M059J (cell line): ENCODE data around the genes OR5J2, OR5T1, OR9G4, PRG3, PRG2, RTN4RL2 and CLP1.

DNA sequence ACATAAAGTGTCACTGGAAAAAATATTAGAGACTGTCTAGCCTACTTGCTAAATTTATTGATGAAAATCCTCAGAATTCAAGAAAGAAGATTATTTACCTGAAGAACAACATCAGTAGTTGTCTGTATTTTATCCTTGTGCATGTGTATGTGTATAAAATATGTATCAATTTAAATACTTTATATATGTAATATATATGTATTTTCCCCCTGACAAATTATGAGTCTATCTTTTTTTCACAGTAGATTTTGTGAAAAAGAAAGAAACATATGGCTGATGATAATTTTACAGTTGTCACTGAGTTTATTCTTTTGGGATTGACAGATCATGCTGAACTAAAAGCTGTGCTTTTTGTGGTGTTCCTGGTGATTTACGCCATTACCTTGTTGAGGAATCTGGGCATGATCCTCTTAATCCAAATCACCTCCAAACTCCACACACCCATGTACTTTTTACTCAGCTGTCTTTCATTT is at the start of gene OR5J2:
TSS of gene OR5J2 (plus strand) at position 270 of the 473 bp plus-strand sequence.
- RAMPAGE, long total RNA: no peak

DNA sequence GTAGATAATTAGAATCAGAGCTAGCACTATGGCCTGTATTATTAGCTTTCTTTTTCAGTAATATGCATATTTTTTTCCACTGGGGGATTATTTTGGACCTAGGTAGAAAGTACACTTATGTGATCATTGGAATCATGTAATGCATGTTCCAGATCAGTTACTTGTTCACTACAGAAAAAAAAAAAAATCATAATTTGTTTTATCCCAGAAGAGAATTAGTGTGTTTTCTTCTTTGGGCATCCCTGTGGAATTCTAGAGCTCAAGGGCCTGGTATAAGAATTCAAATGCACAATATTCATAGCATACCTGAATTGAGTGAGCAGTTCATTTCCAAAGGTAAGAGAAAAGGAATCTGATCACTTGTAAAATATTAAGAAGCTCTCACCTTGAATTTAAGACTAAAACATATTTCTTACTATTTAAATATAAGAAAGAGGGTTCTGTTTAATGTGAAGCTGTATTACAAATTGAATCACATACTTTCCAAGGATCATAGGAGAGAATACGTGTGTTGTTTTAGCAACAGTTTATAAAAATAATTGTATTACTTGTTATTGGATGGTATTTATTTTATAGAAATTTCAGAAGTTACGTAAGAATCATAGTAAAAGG is at the start of gene OR5T1:
TSS of gene OR5T1 (plus strand) at position 318 of the 612 bp plus-strand sequence.
- RAMPAGE, long total RNA: no peak

DNA sequence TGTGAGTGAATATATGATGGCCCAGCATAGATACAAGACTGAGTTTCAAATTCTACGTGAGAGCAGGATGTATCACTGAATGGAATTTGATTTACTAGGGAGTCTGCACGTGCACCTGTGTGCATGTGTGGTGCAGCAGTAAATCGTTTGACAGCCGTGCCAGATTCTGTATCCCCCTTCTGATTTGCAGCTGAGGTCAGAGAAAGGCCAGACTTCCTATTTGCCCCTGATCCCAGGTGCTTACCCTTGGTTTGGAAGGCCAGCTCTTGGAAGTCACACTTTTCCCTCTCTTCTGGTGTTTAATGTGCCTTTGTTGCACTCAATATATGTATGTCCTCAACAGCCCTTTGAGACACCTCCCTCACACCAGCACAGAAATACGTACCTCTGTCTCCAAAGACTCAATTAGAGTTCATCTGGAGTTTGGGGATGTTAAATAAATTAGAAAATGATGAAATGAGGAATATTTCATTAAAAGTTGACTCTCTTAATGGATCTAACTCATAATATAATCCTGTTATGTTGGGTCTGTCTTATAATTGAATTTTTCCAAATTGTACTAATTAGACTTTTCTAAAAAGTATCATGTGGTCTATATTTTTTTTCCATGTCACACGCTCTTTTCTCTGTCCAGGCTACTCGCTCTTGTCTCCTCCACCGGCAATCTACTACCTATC is at the start of gene OR9G4:
TSS of gene OR9G4 (minus strand) at position 286 of the 677 bp plus-strand sequence.
- RAMPAGE, long total RNA: no peak

GRCh38 chr11:57305280-57305877 is 19.4 kb downstream of the TNKS1BP1 start:
- RAMPAGE, long total RNA: no peak

GRCh38 chr11:57308841-57309705 is 15.7 kb downstream of the TNKS1BP1 start:
- RAMPAGE, long total RNA: no peak

GRCh38 chr11:57380858-57381460 is at the start of gene PRG3:
Gene PRG3 (minus strand): TSS chr11:57381150.
- RAMPAGE, long total RNA: no peak

DNA sequence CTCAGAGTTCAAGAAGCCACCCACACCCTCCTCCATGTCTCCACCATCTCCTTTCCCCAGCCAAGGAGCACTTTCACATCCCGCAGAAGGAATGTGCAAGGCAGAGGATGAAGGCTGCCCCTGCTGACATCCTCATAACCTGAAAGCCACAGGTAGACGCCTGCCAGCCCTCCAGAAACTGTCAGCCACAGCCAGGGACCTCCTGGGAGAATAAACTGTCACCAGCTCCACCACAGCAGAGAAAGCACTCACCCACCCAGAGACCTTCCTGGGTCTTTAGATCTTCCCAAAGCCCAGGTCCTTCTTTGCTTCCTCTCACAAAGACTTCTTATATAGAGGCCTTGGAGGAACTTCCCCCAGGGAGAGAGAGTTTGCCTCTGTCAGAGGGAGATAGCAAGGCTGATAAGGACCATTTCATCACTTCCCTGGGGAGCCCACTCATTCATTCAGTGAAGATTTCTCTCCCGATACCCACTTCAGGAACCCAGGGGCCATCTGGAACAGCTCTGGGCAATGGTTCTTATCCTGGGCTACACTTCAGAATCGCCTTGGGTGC is at the start of gene PRG2:
TSS of gene PRG2 (minus strand) at position 307 of the 556 bp plus-strand sequence.
- RAMPAGE, long total RNA: no peak

GRCh38 chr11:57460233-57460878 is at the start of gene RTN4RL2:
Gene RTN4RL2 (plus strand): TSS chr11:57460528.
- RAMPAGE, long total RNA: no peak

DNA sequence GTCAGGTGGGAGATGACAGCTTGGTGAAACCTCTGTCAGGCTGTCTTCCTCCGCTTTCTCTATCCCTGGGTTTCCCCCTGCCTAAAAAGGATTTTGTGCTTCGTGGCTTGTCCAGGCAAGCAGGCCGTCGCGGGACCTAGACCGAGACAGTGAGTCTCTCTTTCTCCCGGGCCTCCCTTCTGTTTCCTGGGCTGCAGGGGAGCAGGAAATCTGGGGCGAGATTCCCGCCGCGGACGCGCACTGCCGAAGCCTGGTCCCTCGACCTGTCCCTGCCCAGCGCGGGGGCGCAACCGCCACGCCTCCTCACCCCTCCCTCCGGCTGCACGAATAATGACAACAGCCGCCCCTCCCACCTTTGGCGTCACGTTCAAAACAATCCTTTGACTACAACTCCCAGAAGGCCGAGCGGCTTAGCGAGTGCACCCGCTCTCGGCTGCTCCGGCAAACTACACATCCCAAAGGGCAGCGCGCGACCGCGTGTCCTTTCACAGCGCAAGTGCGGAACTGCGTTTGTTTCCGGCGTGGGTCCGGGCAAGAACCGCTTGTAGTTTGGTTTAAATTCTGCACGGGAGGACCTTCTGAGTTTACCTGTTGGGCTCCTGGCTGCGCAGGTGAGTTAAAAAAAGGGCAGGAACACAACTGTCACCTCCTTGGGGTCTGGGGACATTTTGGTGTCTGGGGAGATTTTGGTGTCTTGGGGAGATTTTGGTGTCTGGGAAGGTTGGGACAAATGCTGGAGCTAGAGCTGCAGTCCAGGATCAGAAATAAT is at the start of gene CLP1:
TSS of gene CLP1 (plus strand) at position 513 of the 769 bp plus-strand sequence.
- RAMPAGE, long total RNA: no peak

DNA sequence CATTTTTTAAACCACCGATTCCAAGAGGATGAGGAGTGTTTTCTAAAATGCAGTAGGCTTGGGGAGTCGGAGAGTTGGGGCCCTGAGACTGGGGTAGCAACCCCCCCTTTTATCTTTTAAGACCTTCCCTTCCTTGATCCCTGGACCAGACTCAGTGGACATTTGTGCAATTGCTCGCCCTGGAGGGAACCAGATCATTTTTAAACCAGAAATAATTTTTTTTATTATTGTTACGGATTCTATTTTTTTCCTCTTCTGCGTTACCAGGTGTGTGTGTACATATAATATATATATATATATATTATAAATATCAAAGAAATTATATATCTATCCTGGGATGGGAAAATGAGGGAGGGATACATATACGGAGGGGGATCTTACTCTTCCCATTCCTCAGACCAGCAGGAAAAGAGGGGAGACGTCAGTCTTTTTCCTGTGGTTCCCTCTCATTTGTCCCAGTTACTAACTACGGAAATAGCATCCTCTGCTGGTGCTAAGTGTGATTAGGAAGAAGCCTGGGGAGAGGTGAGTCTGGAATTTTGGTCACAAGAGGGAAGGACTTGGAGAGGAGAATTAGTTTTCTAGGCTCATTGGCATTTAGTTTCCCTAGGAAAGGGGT is 11.8 kb downstream of the MED19 start:
- RAMPAGE, long total RNA: no peak

- RAMPAGE, long total RNA: no peak
Observed at GRCh38 chr11:57735620-57736322, 5.5 kb upstream of the SELENOH start.

DNA sequence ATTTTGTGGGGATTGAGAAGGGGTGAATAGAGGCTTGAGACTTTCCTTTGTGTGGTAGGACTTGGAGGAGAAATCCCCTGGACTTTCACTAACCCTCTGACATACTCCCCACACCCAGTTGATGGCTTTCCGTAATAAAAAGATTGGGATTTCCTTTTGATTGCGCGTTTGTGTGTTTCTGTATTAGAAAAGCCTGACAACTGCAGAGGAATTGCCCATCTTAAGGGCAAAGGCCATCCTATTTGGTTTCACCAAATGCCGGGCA is 545 bp upstream of the SELENOH start:
- RAMPAGE, long total RNA: no peak

- RAMPAGE, long total RNA: no peak
Observed at GRCh38 chr11:57778435-57779194, 17.0 kb downstream of the CTNND1 start.

- RAMPAGE, long total RNA: no peak
Observed at GRCh38 chr11:57779195-57779853, 17.7 kb downstream of the CTNND1 start.

DNA sequence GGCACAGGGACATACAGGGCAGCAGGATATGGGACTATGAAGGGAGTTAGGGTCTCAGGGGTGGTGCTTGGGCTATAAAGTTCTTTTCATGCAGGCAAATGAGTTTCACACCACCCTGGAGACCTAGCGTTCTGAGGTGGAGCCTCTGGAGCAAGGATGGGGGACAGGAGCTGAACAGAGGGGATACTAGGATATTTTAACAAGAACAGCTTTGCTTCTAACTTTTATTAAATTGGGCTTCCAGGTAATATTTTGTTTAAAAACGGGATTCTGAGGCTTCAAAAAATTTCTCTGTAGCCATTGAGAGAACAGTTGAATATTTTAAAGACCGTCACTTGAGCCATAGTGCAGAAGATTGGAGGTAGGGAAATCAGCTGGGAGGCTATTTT is 71.5 kb downstream of the CTNND1 start:
- RAMPAGE, long total RNA: no peak

DNA sequence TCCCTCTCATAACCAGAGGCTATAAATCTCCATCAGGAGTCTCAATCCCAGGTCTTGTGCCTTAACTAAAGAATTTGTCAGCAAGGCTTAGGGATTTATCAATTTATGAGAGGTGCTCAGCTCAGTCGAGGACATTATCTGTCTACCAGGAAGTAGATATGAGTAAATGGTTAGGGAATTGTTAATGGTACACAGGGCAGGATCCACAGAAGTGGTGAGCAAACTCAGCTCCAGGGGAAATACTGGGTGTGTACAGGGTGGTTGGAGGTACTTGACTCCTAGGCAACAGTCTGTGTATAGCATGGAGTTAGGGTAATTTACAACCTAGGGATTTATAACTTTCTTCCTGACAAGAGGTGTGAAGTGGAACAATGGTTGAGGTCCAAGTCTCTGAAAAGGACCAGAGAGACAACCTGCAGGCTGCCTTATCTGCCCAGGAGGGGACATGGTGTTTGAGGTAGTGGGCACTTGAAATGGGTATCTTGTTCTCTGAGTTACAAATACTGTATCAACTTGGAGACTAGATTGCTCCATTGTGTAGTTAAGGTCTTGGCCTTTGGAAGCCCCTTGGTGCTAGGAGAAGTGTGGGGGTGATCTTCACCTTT is 123.3 kb upstream of the OR9Q1 start:
- RAMPAGE, long total RNA: no peak

GRCh38 chr11:58165573-58165826 is 23.4 kb upstream of the OR9Q2 start:
- RAMPAGE, long total RNA: no peak

GRCh38 chr11:58734892-58735663 is 3.3 kb upstream of the GLYAT start:
- RAMPAGE, long total RNA: no peak

DNA sequence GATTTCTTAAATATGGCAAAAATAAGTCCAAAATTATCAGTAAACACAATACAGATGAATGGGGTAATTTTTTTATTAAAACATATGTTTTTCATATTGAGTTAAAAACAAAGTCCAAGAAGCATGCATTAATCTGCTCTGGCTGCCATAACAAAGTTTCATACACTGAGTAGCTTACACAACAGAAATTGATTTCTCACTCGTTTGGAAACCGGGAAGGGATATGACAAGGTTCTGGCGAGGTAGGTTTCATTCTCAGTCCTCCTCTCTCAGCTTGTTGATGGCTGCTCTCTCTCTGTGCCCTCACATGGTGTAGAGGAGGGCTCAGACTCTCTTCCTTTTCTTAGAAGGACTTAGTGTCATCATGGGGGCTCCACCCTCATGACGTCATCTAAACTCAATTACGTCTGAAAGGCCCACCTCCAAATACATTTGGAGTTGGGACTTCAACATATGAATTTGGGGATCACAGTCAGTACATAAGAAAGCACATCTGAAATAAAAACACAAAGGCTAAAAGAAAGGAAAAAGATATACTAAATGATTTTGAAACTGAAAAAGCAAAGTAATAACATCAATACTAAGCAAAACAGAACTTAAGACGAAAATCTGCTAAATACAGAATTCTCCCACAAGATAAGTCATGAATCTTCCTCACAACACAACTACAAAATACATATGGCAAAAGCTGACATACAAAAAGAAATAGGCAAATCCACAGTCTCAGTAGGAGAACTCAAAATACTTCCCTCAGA is 18.7 kb downstream of the GLYATL1 start:
- RAMPAGE, long total RNA: no peak

DNA sequence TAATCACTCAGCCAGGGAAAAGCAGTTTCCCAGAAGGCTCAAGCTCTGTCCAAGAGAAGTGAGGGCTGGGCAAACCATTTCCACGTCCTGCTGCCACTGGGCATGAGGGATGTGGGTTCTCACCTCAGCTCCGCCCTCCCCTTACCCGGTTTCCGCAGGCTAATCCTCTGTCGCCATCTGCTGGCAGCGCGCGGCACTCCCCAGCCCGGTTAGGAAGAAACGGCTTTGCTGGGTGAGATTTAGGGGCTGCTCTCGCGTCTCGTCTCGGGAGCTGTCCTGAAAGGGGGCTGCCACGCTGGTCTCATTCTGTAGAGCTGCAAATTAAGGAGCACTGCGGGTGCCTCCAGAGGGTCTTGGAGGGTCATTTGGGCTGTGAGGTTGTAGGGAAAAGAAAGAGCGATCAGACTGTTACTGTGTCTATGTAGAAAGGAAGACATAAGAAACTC is 6.7 kb upstream of the FAM111A start:
- RAMPAGE, long total RNA: no peak